Rectum (tissue), 1 donor: ENCODE data around the genes DBNDD2, WFDC10A and SPATA25.

- PRO-cap: bidirectional peak, plus-strand start at chr20:45408007, minus-strand start at chr20:45407889; bidirectional peak, plus-strand start at chr20:45408329, minus-strand start at chr20:45408066
These were observed at the start of gene DBNDD2 for GRCh38 chr20:45407726-45408434. TSS of gene DBNDD2 (plus strand) at chr20:45408289.

- PRO-cap: no peak
These were observed 1.5 kb downstream of the WFDC2 start for GRCh38 chr20:45470917-45471672.

DNA sequence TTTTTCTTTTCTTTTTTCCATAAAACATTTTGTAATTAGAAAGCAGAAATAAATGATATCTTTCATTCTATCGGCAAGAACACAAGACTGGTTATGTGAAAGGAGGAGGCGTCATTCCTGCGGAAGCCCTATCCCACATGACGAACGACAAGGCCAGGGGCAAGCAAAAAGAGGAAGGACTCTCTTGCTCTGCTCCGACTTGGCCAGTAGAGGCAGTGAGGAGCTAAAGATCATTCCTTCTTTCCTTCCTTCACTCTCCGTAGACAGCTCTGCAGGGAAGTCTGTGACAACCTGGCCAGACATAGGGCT lies at the start of gene WFDC10A:
Gene WFDC10A, plus strand, starts transcription at position 253 of the 309 bp plus-strand sequence.
- PRO-cap: no peak

DNA sequence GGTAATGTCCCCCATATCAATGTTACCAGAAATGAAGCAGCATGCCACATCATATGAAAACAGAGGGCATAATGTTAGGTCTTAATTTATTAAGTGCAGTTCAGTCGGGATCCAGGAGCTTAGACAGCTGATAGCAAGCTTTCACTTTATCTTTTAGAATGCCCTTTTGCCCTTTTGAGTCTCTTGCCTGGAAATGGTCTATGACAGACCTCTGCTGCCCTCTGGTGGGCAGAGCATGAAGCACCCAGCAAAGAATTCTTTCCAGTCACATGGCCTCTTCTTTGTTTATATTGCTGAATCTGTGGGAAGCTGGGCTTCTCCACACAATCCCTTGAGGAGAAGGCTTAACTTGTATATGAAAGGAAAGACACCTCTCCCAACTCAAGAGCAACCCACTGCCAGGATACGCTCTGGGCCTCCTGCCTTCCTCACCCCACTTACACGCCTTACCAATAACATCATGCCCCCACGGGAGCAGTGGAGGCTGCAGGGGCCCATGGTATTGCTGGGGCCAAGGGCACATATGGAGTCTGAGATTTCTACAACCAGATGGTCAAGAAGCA lies 20.5 kb downstream of the WFDC3 start:
- PRO-cap: no peak

GRCh38 chr20:45792132-45793315 lies 770 bp downstream of the DNTTIP1 start:
- PRO-cap: bidirectional peak, plus-strand start at chr20:45792464, minus-strand start at chr20:45792249

- PRO-cap: unidirectional peak, minus-strand start at chr20:45796533
These were observed 4.7 kb downstream of the DNTTIP1 start for GRCh38 chr20:45796436-45796788.

DNA sequence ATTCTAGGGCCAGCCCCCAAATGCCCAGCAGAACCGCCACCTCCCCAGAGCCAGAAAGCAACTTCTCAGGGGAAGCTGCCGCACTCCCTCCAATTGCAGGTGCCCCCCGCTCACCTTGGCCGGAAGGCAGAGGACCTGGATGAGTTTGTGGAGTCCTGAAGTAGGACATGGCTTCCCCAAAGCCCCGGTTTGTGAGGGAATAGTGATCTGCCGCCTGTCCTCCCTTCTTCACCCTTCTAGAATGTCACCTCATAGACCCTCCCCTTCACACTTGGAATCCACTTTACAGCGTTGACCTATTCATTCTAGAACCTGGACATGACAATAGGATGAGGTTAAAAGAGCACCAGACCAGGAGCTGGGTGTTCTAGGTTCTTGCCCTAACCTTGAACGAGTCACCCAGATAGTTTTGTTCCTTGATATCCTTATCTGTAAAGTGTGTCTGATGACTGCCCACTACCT lies at the start of gene SPATA25:
Gene SPATA25, minus strand, starts transcription at position 201 of the 462 bp plus-strand sequence.
- PRO-cap: no peak

DNA sequence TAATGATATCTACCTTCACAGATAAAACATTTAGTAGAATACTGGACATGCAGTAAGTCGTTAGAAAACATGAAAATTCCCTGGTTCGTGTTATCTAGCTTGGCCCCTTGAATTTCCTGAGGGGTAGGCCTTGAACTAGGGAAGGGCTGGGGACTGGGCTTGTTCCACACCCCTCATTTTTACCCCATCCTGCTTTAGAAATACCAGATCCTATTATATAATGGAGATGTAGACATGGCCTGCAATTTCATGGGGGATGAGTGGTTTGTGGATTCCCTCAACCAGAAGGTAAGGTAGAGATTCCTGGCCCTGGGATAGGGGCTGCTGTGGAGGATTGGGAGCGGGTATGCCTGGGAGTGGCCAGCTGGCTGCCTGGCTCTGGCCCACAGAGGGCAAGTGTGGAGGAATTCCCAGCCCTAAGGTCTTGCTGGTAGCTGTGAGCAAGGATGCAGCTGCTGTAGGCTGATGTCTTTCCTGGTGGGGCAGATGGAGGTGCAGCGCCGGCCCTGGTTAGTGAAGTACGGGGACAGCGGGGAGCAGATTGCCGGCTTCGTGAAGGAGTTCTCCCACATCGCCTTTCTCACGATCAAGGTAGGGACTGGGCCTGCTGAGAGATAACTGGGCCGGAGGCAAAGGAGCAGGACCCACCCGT lies 6.5 kb downstream of the CTSA start:
- PRO-cap: no peak

GRCh38 chr20:45909197-45910283 lies 2.4 kb downstream of the PLTP start:
- PRO-cap: no peak

DNA sequence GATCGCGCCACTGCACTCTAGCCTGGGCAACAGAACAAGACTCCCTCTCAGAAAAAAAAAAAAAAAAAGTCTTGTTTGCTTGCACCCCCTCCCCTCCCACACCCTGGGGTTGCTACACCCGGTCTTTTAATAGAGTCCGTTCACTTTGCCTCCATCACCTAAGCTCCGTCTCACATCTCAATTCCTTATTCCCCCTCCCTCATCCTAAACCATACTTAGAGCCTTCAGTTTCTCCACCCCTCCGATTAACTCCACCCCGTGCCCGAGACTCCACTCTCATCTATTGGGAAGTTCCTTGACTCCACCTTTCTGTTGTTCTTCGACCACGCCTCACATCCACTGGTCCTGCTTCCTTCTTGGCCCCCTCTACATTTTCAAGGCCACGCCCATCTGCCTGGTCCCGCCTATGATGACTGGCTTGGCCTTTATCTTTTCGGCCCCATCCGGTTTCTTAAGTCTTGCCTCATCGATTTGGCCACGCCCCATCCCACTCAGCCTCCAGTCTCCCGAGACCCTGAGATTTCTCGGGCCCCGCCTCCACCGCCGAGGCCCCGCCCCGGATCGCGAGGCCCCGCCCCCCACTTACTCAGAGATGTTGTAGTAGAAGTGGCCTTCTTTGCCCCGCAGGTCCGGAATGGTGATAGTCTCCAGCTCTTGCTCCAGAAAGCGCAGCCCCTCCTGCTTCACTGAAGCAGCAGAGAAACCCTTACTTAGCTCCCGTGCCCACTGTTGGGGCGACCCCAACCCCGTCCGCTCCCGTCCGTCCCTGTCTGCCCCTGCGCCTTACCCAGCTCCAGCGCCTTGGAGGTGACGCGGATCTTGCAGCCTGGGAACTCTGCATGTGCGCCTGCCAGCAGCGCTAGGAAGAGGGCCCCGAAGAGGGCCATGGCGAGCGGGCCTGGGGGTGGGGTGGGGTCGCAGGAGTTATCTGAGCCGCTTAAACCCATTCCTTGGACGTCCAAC lies 1.1 kb downstream of the PLTP start:
- PRO-cap: unidirectional peak, minus-strand start at position 187 of the sequence; bidirectional peak, plus-strand start at position 619 of the sequence, minus-strand start at position 341 of the sequence

- PRO-cap: bidirectional peak, plus-strand start at chr20:45934979, minus-strand start at chr20:45934941; bidirectional peak, plus-strand start at chr20:45935365, minus-strand start at chr20:45935053
These were observed 544 bp downstream of the PCIF1 start for GRCh38 chr20:45934771-45935683.

- PRO-cap: no peak
These were observed 15.1 kb downstream of the PCIF1 start for GRCh38 chr20:45949368-45950125.

DNA sequence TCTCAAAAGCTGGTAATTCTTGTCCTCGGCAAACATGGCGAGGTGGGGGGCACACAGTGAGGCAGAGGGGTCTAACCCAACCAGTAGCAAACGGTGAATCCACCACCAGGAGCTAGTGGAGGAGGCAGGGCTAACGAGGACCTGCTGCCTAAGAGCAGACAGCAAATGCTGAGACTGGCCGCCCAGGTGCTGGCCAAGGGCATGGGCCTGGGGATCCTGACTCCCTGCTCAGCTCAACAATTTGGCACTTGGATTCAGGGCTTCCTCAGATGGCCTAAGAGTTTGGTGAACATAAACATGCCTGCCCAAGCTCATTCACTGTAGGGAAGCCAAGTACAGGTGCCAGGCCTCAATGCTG lies 18.4 kb downstream of the PCIF1 start:
- PRO-cap: unidirectional peak, plus-strand start at position 136 of the sequence

DNA sequence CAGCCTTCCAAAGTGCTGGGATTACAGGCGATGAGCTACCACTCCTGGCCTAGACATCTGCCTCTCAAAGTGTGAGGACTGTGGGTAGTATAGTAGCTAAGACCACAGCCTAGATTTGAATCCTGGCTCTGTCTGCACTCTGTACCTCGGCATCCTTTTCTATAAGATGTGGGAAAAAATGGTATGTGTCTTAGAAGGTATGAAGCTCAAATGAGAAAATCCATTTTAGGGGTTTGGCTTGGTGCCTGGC lies 1.2 kb downstream of the ZNF335 start:
- PRO-cap: no peak

DNA sequence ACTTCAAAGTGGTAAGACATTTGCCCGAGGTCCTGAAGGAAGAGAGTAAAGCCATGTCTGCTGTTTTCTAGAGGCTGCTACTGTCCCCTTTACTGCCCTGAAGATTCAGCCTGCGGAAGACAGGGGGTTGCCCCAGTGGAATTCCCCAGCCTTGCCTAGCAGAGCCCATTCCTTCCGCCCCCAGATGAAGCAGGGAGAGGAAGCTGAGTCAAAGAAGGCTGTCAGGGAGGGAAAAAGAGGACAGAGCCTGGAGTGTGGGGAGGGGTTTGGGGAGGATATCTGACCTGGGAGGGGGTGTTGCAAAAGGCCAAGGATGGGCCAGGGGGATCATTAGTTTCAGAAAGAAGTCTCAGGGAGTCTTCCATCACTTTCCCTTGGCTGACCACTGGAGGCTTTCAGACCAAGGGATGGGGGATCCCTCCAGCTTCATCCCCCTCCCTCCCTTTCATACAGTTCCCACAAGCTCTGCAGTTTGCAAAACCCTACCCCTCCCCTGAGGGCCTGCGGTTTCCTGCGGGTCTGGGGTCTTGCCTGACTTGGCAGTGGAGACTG lies 465 bp upstream of the MMP9 start:
- PRO-cap: no peak

- PRO-cap: no peak
These were observed 17.2 kb downstream of the NCOA5 start for GRCh38 chr20:46072317-46073268.

GRCh38 chr20:46108225-46108905 lies 9.7 kb upstream of the CD40 start:
- PRO-cap: no peak

- PRO-cap: no peak
These were observed 92.4 kb downstream of the CDH22 start for GRCh38 chr20:46215653-46216508.

DNA sequence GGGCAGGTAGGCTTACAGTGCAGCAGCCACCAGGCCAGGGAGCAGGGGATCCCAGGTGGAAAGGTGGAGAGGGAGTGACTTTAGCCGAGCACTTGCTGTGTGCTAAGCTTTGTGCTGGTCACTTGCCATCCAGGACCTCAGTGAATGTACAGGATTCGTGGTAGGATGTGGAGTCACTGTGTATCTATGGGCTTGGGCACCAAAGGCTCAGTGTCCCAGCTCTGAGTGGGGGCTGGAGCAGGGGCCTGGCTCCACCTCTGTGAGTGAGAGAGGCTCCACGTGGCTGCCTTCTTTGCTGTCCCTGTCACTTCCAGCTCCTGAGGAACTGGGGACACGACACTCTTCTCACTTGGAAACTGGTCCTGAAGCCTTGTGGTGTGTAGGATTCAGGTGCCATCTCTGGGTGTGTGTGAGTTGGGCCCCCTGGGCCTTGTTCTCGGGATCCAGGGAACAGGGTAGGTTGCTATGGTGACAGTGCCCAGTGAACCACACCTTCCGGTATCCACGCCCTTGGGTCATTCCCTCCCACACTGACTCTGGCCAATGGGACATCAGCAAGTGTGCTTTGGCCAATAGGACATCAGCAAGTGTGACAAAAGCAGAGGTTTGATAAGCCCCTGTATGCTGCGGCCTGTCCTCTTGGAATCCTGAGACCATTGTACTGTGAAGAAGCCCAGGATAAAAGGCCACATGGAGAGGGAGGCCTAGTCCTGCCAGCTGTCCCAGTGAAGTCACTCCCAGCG lies 87.7 kb downstream of the CDH22 start:
- PRO-cap: no peak

- PRO-cap: unidirectional peak, plus-strand start at chr20:46307320
These were observed 1.4 kb downstream of the CDH22 start for GRCh38 chr20:46306666-46307545.